Epithelial cell of proximal tubule (primary cell): ENCODE results near the gene FASTKD1.

DNA sequence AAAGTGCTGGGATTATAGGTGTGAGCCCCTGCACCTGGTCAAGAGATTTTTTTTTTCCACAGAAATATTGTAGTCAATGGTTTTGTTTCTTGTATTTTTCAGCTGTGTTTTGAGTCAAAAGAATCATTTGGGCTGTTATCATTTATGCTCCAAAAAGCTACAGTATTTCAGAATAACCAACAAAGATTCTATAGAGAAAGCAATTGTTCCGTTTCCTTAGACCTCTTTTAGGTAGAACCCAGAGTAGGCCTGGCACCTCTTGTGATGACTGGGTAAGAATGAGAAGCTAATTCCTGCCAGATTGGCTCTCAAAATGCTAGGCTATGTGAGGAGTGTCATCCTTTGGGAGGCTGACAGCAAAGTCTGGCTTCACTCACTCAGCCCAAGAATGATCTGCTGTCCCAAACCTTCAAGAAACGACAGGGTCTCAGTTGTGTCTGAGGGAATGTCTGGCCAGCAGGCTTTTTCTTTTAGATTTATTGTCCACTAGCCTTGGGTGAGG, 4.4 kb downstream of the CERS6 start:
- RAMPAGE, long total RNA = no peak
- RRBS = no CpG with 5 or more reads among the region's 2 CpGs

GRCh38 chr2:168478062-168478709, 22.1 kb downstream of the CERS6 start:
- RAMPAGE, long total RNA = no peak
- RRBS = no CpG with 5 or more reads among the region's 2 CpGs

GRCh38 chr2:168545132-168546317, 89.5 kb downstream of the CERS6 start:
- RAMPAGE, long total RNA = no peak
- RRBS = no CpG with 5 or more reads among the region's 6 CpGs

GRCh38 chr2:168552428-168553033, 96.5 kb downstream of the CERS6 start:
- RAMPAGE, long total RNA = no peak
- RRBS = no CpG with 5 or more reads among the region's 2 CpGs

GRCh38 chr2:168798395-168798749, 4.1 kb upstream of the NOSTRIN start:
- RAMPAGE, long total RNA = no peak
- RRBS = no CpG with 5 or more reads among the region's 5 CpGs

DNA sequence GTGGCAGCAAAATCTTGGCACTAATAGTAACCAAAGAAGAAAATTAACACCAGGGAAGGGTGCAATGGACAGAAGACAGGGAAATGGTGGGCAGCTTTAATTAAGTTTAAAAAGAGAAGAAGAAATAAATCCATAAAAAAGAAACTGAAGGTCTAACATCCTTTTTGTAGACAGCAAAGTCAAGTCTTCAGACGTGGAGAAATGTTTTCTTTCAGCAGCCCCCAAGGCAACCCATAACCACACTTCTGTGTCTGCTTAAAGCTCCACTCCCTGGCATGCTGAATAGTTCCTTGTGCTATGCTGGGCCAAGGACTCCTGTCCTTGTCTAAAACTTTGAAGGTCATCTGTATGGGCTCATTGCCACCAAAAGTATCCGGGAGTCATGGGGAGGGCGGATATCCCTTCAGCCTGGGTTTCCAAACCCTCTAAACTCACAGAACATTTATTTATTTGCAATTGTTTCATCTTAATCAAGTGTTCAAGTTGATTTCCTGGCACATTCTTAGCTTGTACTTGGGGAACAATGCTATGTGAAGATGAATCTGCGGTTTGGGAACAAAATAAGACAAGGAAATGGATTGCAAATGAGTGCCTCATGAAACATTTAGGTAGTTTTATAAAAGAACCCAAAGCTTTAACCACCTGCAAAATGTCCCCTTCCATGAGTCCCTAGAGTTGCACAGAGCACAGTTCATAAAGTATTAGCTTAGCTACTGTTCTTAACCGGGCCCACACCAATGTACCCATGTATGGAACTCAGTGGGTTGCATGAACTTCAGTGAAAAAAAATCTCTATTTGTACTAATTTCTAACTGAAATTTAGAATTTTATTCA, 1.8 kb downstream of the NOSTRIN start:
- RAMPAGE, long total RNA = no peak
- RRBS = no CpG with 5 or more reads among the region's 5 CpGs

DNA sequence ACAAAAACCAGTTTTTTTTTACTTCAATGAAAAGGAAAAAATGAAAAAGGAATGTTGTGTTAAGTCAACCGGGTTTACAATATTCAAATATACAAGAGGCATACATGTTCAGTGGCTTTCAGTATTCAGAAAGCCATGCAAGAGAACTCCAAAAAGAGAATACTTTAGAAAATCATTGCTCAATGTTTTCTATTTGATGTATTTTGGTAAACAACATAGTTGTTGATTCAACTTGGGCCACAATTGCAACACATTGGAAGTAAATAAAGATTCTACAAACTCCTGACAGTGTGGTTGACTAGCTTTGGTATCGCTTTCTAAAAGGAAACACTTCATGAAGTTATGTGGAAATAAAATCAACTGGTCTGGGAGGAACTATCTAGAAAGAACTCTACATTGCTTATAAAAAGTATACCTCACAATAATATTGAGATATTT, 2.7 kb downstream of the DHRS9 start:
- RAMPAGE, long total RNA = no peak
- RRBS = no CpG with 5 or more reads among the region's 2 CpGs

- RAMPAGE, long total RNA = no peak
- RRBS = no CpG with 5 or more reads among the region's 40 CpGs
Observed at GRCh38 chr2:169573107-169574296, at the start of gene FASTKD1. TSS of gene FASTKD1 (minus strand) at chr2:169573865.

- RAMPAGE, long total RNA = no peak
- RRBS = no CpG with 5 or more reads among the region's 4 CpGs
Observed at GRCh38 chr2:169717209-169717614, 16.4 kb upstream of the KLHL23 start.

GRCh38 chr2:169827597-169828321, 505 bp downstream of the UBR3 start:
- RAMPAGE, long total RNA = no peak
- RRBS = 1% methylated on average over 35 of the region's 78 CpGs

- RAMPAGE, long total RNA = no peak
- RRBS = no CpG with 5 or more reads among the region's 4 CpGs
Observed at GRCh38 chr2:170084482-170085672, 93.1 kb upstream of the MYO3B start.

GRCh38 chr2:170221520-170222171, 43.7 kb downstream of the MYO3B start:
- RAMPAGE, long total RNA = no peak
- RRBS = no CpG with 5 or more reads among the region's 4 CpGs

DNA sequence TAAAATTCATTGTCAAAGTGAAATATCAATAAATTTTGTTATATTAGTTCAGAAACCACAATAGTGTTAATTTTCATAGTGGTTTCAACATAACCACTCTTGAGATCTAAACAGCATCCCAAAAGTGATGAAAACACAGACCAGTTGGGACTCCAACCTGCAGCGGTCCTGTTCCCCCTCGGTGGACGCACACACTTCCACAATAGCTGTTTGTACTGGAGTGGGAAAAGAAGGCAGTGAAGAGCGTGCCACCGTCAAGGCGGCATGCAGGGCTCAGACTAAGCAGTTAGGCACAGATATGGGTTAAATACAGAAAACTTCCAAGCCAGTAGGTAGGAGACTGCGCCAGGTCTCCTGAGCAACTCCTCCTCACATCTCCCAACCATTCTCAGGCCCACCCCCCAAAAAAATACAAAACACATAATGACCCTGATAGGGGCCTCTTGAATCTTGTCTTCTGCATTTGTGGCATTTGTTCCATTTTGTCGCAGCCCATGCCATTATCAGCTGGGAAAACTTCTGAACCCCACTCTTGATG, 57.6 kb downstream of the GORASP2 start:
- RAMPAGE, long total RNA = no peak
- RRBS = no CpG with 5 or more reads among the region's 8 CpGs

GRCh38 chr2:171081472-171082170, 79.1 kb downstream of the TLK1 start:
- RAMPAGE, long total RNA = no peak
- RRBS = no CpG with 5 or more reads among the region's 5 CpGs

DNA sequence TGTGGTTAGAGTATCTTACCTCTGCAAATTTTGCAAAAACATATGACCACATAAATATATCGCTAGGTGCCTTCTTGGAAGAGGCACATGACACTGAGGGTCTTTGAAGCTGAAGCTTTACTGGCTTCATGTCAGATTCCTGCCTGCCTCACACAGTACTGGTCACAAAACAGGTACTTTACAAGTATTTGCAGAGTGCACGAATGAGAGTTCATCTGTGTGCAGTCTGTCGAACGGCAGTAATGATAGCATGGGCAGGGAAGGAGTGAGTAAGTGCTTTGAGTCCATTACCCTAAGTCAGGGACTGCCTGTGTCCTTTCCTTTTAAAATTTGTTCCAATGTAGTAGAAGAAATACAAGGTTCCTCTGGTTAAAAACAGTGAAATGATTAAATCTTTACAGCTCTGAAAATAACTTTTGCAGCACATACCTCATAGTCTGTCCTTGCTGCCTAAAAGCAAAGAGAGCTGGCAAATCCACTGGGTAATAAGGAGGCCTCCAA, 87.7 kb upstream of the TLK1 start:
- RAMPAGE, long total RNA = no peak
- RRBS = no CpG with 5 or more reads among the region's 4 CpGs

GRCh38 chr2:171523278-171524005, 1.2 kb downstream of the CYBRD1 start:
- RAMPAGE, long total RNA = no peak
- RRBS = 2% methylated on average over 13 of the region's 38 CpGs

DNA sequence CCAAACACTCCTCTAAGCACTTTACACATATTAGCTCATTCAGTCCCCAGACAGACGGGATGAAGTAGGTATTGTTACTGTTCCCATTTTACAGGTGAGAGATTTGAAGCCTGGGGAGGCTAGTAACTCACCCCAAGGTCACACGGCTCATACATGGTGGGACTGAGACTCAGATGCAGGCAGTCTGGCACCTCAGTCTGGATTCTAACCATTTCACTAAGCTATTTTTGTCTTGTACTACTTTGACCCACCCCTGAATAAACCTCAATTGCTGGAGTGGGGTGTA, 33.4 kb downstream of the CYBRD1 start:
- RAMPAGE, long total RNA = no peak
- RRBS = no CpG with 5 or more reads among the region's 2 CpGs

DNA sequence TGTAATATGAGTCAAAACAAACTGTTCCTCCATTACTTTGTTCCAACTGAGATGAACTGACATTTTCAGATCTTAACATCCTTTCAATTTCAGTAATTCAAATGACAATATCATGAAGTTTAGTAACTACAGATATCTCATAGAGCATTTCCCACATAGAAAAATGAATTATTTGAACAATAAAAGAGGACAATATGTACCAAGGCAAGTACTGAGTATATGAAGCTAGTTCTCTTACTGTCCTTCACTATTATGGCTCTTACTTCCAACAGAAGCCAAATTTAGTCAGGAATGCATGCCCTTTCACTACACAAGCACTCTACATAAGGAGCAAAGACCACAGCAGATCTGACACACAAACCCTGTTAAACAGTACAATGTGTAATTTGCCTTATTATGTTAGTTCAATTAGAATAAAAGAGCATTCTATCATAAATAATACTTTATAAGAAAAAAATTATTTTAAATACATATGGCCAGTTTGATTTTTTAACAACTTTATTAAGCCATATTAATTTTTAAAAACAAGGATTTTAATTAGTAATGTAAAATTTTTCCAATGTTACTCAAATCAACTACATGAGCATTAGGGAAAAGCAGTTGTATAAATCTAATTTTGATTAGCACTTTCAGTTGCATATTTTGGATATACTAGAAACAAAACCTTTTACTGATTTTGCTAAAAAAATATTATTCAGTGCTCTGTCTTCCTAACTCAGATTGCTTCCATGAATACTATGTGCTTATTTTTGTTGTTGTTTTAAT, 15.2 kb downstream of the SLC25A12 start:
- RAMPAGE, long total RNA = no peak

- RAMPAGE, long total RNA = no peak
- RRBS = 3% methylated on average over 24 of the region's 72 CpGs
Observed at GRCh38 chr2:172094136-172095201, 8.2 kb downstream of the DLX2 start.

DNA sequence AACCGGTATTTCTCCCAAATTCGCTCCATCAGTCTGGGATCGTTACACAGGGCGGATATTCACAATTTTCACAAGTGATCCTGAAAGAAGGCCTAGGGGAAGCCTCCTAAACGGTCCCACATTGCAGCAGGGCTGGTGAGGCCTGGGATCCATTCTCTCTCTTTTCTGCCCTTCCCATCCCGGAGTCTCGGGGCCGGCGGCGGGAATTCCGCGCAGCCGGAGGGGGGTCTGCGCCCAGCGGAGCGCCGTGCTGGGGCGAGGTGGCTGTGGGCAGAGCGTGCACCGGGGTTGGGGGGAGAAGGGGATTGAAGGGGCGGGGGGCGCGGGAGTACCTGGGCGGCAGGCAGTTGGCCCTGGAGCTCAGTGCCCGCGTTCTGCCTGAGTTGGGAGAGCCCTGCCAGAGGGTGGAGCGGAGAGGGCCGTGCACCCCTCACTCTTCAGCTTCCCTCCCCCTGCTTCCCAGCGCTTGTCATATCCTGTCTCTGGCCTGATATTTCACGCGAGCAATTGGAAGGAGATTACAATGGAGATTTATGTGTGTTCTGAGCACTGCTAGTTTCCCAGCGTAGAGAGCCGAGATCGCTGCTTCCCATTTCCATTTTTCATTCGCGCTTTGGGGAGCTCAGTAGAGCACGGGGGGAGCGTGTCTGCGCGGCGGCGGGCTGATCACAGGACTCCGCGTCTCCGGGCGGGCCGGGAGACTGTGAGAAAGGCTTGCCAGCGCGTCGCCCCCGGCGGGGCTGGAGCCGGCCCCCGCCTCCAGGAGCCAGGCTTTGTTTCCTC, 6.2 kb downstream of the DLX2 start:
- RAMPAGE, long total RNA = no peak
- RRBS = 6% methylated on average over 8 of the region's 54 CpGs